Temporal lobe (tissue), 2 donors: ENCODE data around the gene WNT11.

DNA sequence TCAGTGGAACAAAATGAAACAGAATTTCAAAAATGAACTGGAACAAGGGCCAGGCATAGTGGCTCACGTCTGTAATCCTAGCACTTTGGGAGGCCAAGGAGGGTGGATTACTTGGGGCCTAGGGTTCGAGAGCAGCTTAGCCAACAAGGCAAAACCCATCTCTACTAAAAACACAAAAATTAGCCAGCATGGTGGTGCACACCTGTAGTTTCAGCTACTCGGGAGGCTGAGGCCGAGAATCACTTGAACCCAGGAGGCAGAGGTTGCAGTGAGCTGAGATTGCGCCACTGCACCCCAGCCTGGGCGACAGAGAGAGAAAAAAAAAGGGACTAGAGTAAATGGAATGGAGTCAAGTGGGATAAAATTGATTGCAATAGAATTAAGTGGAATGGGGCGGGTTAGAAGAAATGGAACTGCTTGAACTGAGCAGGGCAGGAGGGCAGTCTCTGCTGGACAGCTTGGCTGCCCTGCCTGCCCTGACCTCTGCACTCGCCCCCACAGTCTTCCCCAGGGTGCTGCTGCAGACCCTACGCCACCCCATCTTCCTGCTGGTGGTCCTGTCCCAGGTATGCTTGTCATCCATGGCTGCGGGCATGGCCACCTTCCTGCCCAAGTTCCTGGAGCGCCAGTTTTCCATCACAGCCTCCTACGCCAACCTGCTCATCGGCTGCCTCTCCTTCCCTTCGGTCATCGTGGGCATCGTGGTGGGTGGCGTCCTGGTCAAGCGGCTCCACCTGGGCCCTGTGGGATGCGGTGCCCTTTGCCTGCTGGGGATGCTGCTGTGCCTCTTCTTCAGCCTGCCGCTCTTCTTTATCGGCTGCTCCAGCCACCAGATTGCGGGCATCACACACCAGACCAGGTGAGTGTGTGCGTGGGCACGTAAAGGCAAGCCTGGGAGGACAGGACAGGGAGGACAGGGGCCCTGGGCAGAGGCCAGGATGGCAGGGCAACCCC is 42.1 kb downstream of the SLCO2B1 start:
- RAMPAGE, long total RNA: no peak

GRCh38 chr11:75195089-75196023 is 44.4 kb downstream of the SLCO2B1 start:
- RAMPAGE, long total RNA: no peak

DNA sequence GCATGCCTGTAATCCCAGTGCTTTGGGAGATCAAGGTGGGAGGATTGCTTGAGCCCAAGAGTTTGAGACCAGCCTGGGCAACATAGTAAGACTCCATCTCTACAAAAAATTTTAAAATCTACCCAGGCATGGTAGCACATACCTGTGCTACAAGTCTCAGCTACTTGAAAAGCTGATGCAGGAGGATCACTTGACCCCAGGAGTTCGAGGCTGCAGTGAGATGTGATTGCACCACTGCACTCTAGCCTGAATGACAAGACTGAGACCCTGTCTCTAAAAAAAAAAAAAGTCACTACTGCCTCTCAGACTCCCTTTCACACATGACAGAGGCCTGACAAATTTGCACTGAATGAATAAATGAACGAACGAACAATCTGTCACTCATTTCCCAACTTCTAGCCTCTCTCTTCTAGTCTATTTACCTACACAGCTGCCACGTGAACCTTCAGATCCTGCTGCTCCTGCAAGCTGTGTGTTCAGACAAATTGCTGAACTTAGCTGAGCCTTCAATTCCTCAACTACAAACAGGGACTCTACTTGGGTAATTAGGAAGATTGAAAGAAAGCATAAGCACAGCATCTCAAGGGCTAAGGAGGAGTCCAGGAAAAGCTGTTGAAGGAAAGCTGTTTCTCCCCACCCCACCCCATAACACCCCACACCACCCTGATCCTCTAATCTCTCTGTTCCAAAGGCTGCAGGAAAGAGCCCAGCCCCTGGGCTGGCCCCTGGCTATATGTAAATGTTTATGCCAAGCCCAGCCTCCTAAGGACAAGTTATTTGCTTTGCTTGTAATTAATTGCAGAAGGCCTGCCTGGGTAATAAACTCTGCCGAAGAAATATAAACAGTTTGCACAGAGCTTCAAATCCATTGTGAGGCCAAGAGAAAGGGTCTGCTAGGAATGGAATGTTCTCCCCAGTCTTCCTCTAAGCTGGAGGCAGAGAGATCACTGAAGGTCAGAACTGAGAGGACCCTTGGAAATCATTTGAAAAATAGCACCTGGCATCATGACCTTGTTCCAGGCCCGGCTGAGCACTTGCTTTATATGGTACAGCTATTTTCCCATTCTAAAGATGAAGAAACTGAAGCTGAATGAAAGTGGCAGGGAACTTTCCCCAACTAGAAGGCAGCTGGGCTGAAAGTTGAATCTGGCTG is 21.4 kb downstream of the ARRB1 start:
- RAMPAGE, long total RNA: no peak

- RAMPAGE, long total RNA: no peak
These were observed 3.4 kb downstream of the ARRB1 start for GRCh38 chr11:75347934-75348687.

DNA sequence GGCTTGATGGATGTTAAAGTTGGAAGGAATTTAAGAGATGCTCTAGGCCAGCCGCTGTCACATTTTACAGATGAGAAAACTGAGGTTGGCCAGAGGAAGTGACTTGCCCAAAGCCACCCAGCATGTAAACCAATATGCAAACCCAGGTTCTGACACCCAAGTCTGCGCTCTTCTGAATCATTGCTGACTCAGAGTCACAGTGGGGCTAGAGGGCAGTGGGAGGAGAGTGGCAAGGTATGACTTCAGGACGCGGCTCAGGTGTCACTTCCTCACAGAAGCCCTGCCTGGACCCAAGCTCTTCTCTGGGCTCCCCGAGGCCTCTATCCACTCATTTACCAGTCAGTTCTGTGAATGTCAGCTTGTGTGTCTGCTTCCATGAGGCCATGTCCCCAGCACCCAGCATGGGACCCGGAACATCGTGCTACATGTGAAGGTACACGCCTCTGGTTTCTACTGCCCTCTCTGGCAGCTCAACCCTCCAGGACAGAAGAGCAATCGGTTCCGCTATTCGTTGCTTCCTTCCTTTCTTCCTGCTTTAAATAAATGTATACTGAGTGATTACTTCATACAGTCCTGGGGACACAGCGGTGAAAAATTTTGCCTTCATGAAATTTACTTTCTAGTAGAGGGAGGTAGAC is 11.5 kb upstream of the GDPD5 start:
- RAMPAGE, long total RNA: no peak

- RAMPAGE, long total RNA: no peak
These were observed 19.7 kb downstream of the MOGAT2 start for GRCh38 chr11:75737403-75737648.

- RAMPAGE, long total RNA: no peak
These were observed 1.7 kb downstream of the UVRAG start for GRCh38 chr11:75816553-75817227.

GRCh38 chr11:76115886-76116604 is 90.3 kb downstream of the WNT11 start:
- RAMPAGE, long total RNA: no peak

DNA sequence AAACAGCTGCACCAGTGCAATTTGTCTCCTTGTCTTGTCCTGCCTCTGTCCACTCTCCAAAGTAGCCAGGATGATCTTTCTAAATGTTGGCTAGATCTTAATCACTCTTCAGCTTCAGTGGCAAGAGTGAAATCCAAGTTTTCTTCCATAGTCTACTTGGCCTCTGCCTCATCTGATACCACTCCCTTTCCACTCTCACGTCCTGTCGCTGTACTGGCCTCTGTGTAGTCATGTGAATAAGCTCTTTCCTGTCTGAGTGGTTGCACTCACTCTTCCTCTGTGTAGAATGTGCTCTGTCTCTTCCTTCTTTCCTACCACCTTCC is 86.6 kb downstream of the WNT11 start:
- RAMPAGE, long total RNA: no peak

GRCh38 chr11:76149232-76149669 is 57.1 kb downstream of the WNT11 start:
- RAMPAGE, long total RNA: no peak

- RAMPAGE, long total RNA: no peak
These were observed at the start of gene WNT11 for GRCh38 chr11:76206076-76206956. WNT11 (minus strand) TSS chr11:76206502.

GRCh38 chr11:76250501-76250828 is 44.2 kb upstream of the WNT11 start:
- RAMPAGE, long total RNA: no peak

- RAMPAGE, long total RNA: no peak
These were observed 37.6 kb downstream of the EMSY start for GRCh38 chr11:76482329-76482892.

DNA sequence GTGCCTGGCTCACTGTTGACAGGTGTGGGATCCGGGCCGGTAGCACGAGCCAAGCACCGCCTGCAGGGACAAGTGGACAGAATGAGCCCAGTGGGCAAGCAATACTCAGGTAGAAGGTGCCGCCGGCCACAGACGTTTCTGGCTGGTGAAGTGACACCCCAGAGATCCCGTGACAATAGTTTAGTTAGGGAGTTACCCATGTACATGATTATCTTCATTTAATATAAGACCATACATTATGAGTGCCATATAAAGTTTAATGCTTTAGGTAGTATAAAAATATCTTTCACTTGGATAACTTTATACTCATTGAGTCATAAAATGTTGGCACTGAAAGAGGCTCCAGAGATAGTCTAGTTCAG is 49.3 kb downstream of the EMSY start:
- RAMPAGE, long total RNA: no peak

- RAMPAGE, long total RNA: no peak
These were observed 78.0 kb downstream of the LRRC32 start for GRCh38 chr11:76592428-76592969.

DNA sequence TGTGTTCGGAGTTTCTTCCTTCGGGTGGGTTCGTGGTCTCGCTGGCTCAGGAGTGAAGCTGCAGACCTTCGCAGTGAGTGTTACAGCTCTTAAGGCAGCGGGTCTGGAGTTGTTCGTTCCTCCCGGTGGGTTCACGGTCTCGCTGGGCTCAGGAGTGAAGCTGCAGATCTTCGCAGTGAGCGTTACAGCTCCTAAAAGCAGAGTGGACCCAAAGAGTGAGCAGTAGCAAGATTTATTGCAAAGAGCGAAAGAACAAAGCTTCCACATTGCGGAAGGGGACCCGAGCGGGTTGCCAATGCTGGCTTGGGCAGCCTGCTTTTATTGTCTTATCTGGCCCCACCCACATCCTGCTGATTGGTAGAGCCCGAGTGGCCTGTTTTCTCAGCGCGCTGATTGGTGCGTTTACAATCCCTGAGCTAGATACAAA is 62.5 kb downstream of the LRRC32 start:
- RAMPAGE, long total RNA: no peak

GRCh38 chr11:76637406-76637994 is 33.0 kb downstream of the LRRC32 start:
- RAMPAGE, long total RNA: no peak

DNA sequence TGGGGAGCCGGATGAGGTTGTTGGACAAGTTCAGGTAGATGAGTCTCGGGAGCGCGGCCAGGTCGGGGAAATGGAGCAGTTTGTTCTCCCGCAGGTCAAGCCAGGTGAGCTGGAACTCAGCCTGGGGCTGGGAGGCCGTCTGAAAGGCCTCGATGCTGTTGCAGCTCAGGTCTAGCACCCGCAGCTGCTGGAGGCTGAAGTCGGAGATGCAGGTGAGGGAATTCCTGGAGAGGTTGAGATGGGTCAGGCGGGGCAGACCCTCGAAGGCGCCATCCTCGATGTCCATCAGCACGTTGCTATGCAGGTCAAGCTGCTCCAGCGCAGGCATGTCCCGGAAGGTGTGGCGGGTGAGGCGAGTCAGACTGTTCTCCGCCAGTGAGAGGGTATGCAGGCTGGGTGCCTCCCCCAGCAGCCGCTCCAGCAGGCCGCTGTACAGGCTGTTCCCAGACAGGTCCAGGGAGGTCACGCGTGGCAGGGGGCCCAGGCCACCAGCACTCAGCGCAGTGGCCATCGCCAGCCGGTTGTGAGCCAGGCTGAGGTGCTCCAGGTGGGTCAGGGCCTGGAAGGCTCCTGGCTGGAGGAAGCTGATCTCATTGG is 9.7 kb downstream of the LRRC32 start:
- RAMPAGE, long total RNA: no peak

- RAMPAGE, long total RNA: no peak
These were observed 19.5 kb upstream of the TSKU start for GRCh38 chr11:76763516-76764157.

GRCh38 chr11:76766960-76767662 is 16.0 kb upstream of the TSKU start:
- RAMPAGE, long total RNA: no peak